ENCODE measurements around the gene SLF1.

- PRO-cap: no peak
These were observed 6.1 kb downstream of the MEF2C start for GRCh38 chr5:88876569-88877520.

GRCh38 chr5:88877521-88878217, 5.3 kb downstream of the MEF2C start:
- PRO-cap: no peak

GRCh38 chr5:88881187-88882269, 1.5 kb downstream of the MEF2C start:
- PRO-cap: no peak

DNA sequence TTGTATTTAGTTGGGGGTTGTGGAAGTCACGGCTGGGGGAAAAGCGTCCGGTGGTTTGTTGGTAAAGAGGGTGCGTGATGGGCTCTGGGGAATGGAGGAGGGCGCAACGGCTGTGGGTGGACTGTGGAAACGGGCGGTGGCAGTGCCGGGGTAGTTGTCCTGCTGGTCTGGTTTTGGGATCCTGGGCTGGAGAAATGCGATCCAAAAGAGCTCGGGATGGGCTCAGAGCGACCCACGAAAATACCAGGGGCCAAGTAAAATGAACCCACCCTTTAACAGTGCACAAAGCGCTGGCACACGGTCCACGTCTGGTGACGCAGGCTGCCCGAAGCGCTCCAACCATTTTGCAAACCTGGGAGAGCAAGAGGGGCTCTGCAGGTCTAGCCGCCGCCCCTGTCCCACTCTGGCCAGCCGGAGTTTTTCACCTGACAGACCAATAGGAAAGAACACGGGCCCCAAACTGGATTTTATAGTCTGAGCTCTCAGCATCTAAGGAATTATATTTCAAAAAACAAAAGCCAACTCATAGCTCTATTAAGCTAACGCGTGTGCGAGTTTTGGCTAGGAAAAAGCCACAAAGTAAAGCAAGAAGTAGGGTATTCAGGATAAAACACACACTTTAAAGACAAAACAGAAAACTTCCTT, 6.8 kb upstream of the MEF2C start:
- PRO-cap: bidirectional peak, plus-strand start at position 142 of the sequence, minus-strand start at position 125 of the sequence; bidirectional peak, plus-strand start at position 349 of the sequence, minus-strand start at position 310 of the sequence; unidirectional peak, minus-strand start at position 405 of the sequence

DNA sequence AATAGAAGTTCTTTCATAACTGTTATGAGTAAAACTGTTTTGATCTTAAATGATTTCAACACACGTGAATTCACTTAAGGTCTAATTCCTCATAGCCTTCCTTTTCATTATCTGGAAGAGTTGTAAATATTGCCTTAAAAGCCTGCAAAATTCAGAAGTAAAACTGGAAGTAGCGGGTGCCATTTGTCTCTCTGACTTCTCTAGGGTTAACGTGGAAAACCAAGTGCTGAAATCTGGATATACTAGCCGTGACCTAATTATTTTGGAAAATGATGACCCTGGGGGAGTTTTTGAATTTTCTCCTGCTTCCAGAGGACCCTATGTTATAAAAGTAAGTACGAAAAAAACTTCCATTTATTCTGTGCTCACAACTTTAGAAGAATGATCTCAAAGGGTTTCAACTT, 83.8 kb downstream of the ADGRV1 start:
- PRO-cap: no peak

- PRO-cap: no peak
These were observed 84.3 kb downstream of the ADGRV1 start for GRCh38 chr5:90642836-90643350.

DNA sequence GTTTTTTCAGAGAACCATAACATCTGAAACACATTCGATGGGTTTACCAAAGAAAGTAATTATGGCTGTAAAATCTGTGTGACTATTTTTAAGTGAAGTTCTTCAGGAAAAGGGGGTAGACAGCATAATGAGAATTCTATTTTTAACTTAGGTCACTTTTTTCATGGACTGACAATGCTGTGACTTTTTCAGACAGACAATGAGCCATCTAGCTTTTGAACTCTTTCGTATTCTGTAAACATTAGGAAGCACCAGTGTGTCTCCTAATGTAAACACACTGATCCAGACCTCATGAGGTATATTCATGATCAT, 352.5 kb downstream of the ADGRV1 start:
- PRO-cap: no peak

- PRO-cap: no peak
These were observed 220.6 kb downstream of the ARRDC3 start for GRCh38 chr5:91162273-91163174.

DNA sequence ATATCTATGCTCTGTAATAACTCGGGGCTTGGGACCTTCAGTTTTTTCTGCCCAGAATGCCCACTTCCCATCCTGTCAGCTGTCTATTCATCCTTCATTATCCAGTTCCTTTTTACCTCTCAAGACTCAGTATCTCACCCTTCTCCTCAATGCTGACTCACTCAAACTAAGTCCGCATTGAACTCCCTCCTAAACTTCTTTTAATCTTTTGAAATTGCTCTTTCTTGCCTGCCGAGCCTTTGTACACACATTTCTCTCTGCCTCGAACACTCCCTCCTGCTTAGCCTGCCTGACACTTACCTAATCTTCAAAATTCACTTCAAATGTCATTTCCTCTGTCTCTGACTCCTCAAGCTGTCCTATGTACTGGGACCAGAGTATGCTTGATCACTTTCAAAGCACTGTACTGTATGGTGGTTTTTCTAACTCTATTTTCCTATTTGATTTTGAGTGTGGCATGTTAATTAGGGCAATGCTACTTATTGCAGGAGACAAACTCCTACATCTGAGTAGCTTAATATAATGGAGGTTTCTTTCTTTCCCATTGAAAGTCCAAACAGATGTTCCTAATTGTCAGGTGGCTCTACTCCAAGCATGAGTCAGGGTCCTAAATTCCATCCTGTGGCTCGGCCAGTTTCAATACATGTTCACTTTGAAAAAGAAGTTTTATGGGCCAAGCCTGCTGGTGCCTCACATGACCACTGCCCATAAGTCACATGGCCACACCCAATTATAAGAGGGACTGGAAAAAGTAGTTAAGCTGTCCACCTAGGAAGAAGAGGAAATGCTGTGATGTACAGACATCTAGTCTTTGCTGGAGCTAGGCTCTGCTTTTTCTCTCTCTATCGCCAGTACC, 170.6 kb downstream of the ARRDC3 start:
- PRO-cap: no peak

DNA sequence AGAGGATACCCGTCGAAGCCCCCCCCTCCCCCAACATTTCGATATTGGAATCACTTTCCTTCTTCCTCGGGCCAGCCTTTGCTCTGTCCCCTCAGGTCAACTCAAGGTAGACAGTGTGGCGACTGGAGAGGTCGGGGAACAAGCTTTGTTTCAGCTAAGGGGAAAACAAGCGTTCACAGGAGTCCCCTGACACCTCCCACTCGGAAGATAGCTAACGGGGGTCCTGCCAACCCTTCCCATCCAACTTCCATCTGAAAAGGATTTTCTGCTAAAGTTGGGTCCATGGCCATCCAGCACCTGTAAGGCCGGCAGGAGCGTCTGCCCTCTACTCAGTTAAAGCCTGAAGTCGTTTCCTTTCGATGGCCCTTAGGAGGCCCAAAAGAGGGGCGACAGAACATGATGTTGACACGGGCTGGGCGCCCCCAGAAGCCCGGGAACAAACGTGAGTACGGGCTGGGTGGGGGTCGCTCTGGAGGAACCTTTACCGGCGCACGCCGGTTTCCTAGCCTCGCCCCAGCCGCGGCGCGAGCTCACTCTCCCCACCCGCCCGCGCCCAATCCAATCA, 2.6 kb downstream of the ARRDC3 start:
- PRO-cap: bidirectional peak, plus-strand start outside the sequence, minus-strand start at position 504 of the sequence

- PRO-cap: bidirectional peak, plus-strand start at chr5:91384196, minus-strand start at chr5:91384068
These were observed 946 bp upstream of the ARRDC3 start for GRCh38 chr5:91384136-91384390.

DNA sequence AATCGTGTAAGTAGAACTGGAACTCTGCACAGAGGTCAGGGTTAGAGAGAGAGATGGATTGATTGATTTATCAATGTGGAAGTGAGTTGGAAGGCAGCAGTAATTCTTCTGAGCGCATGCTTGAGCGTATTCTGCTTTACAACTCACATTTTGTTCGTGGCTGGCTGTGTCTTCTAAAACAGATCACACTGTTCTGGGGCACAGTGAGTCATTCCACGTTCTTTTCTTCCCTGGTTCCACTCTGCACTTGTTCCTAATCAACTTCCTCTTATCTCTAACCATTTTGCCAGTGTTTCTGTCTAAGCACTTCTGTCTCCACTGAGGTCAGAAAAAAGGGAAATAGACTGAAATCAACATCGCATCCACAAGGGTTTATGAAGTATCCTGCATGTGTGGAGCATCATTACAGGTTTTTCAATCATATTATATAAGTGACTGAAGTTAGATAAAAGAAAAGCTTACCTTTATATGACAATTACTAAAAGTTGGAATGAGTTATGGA, 86.7 kb upstream of the ARRDC3 start:
- PRO-cap: no peak

- PRO-cap: no peak
These were observed 921.0 kb upstream of the NR2F1 start for GRCh38 chr5:92662039-92662309.

GRCh38 chr5:93359017-93359547, 223.9 kb upstream of the NR2F1 start:
- PRO-cap: no peak

DNA sequence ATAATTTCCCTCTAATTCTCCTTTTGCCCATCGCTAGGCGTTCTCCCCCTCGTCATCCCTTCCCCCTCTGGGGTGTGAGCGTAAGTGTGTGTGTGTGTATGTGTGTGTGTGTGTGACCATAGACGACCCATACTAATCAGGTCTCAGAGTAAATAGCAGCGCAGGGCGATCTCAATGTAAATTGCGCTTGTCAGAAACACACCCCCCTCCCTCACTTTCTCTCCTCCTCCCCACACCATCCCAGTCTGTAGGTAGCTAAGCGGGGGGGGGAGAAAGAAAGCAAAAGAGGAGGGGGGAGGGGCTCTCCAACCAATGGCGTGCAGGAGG, 371 bp upstream of the NR2F1 start:
- PRO-cap: bidirectional peak, plus-strand start outside the sequence, minus-strand start at position 76 of the sequence

DNA sequence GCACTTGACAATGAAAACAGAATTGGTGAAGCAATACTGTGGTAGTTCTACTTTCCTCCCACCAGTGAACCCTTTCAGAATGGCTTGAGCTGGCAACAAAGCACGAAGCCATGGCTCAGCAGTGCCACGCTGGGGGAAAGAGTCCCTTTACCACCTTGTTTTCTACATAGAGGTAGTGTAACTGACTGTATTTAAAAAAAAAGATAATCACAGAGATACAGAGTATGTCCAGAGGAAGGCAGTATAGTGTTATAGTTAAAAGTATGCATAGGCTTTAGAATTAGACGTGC, 49.1 kb upstream of the POU5F2 start:
- PRO-cap: no peak

DNA sequence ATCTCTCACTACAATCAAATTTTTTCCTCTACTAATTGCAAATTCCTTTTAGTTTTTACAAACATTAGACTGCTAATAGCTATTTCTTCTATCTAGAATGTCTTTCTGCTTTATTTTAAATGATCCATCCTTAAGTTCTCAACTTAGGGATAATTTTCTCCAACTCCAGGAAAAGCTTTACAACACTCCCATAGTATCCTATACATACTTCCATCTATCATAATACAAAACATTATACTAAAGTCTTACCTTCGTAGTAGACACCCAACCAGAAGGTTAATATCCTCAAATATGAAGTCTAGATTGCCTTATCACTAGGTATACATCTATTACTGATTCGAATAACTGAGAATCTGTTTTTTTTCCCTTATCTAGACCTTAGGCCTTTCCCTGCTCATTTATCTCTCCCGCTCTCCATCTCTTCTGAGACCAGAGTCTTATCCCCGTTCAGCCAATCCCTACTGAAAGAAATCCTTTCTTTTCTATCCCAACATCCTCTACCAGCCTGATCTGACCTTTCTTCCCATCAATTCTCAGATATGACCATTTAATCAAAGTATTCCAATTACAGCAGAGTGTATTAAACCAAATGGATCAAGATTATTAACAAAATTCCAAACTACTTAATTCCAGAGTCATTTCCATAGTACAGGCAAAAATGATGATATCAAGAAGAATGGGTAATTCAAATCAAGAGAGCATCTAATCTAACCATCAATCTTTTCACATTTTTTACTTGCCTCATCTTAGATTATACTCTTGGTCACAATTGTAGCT, 15.8 kb downstream of the FAM172A start:
- PRO-cap: no peak

DNA sequence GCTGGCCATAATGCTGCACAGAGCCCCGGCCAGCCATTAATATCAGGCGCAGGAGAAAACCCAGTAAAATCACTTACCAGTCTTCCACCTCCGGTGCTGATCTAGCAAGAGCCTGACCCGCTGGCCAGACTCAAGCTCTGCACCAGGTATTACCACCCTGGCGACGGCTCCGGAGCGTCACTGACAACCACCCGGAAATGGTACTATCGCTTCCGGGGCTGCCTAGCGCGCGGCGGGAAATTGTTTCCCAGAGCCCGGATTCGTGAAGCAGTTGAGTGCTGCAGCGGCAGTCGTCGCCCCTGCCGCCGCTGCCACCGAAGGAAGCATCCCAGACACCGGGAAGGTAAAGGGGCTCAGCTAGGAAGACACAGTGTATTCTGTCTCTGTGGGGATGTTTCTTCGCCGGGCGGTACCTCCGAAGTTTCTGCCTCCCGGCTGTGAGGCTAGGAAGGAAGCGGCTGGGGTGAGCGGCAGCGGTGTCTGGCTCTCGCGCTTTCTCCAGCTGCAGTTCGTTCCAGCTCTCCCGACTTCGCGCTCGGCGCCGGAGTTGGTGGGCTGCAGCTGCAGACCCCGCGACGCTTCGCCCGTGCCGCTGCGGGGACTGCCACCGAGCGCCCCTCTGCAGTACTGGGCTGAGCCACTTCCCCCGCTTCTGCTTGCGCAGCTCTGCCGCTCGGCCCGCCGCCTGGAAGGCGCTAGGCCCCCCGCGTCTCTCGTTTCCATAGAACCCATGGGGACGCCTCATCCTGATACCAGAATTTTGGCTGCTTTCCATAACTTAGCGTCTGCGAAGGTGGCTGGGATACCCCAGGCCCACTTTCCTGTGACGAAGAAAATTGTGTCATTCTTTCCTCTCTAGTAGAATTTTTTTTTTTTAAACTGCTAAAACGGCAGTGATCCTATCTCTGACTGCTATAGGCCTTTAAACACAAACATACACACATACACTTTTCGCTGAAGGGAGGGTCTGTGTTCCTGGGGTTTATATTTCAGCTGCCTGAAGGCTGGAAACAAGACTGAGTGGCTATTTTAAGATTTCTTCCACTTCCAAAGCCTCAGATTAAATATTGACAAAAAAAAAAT, at the start of gene SLF1:
TSS of gene SLF1 (plus strand) at position 247 of the 1,083 bp plus-strand sequence.
- PRO-cap: bidirectional peak, plus-strand start at position 250 of the sequence, minus-strand start at position 182 of the sequence

DNA sequence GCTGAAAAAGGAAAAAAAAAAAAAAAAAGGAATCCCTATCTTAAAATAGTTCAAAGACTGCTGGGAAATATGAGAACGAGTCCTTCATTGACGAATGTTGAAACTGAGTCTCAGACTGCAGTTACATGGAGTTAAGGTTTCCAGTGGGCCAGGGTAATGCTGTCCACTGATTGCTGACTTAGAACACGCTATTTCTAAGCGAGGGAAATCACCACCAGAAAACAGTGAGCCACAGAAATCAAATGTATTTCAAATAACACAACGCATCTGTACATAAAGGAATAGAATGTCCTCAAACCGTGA, 208.5 kb downstream of the MCTP1 start:
- PRO-cap: no peak

DNA sequence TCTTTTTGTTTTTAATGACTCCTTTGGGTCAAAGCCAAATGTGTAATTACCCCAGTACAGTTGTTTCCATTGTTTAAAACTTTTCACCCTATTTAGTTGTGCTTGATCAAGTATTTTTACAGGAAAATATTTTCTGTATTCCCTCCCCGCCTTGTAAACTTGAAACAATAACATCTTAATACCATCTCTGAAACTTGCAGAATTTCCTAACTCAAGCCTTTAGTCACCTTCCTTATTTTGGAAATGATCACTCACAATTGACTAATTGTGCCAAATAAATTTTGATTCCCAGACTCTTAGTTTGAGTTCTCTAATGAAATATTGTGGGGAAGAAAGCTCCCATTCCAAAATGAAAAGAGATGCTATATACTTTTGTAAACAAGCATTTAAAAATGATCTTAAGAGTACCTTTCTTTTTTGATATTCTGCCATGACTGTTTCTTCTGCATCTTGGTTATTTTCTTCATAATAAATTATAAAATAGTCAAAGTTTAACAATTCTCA, 208.0 kb downstream of the MCTP1 start:
- PRO-cap: no peak